Adrenal gland (tissue), 7 donors: ENCODE measurements around the genes WNT8A, NME5 and REEP2.

GRCh38 chr5:137621924-137622165 lies 114.0 kb downstream of the KLHL3 start:
- PRO-cap, 3 experiments = no peak in any of the 3 experiments
- RAMPAGE, long total RNA, 4 experiments = no peak in any of the 4 experiments
- RRBS = no CpG with 5 or more reads among the region's 3 CpGs

- PRO-cap, 3 experiments = no peak in any of the 3 experiments
- RAMPAGE, long total RNA, 4 experiments = no peak in any of the 4 experiments
- RRBS = no CpG with 5 or more reads among the region's 3 CpGs
Measured at GRCh38 chr5:137802854-137803317, 48.7 kb upstream of the HNRNPA0 start.

GRCh38 chr5:138083680-138084126 lies at the start of gene WNT8A:
Gene WNT8A (plus strand): TSS chr5:138084033.
- PRO-cap, 3 experiments = no peak in any of the 3 experiments
- RAMPAGE, long total RNA, 4 experiments = no peak in any of the 4 experiments
- RRBS = no CpG with 5 or more reads among the region's 5 CpGs

- PRO-cap, 3 experiments = no peak in any of the 3 experiments
- RAMPAGE, long total RNA, 4 experiments = start-site peak on the minus strand in 3 of 4 experiments, at chr5:138139380-138139428 at its widest, 28 to 68 reads per replicate
- RRBS = no CpG with 5 or more reads among the region's 31 CpGs
Measured at GRCh38 chr5:138138837-138139701, at the start of gene NME5. Gene NME5 (minus strand): TSS chr5:138139428.

- PRO-cap, 3 experiments = peak in 1 of 3 experiments; most common plus-strand start chr5:138178106 (in 1)
- RAMPAGE, long total RNA, 4 experiments = no peak in any of the 4 experiments
- RRBS = no CpG with 5 or more reads among the region's 12 CpGs
Measured at GRCh38 chr5:138177761-138178287, 606 bp downstream of the BRD8 start.

DNA sequence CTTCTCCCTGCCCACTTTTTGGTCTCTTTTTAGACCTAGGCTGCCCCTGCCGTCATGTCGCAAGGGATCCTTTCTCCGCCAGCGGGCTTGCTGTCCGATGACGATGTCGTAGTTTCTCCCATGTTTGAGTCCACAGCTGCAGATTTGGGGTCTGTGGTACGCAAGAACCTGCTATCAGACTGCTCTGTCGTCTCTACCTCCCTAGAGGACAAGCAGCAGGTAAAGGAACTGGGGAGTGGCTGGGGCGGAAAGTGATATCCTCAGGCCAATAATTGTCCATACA lies 656 bp downstream of the KIF20A start:
- PRO-cap, 3 experiments = no peak in any of the 3 experiments
- RAMPAGE, long total RNA, 4 experiments = no peak in any of the 4 experiments
- RRBS = no CpG with 5 or more reads among the region's 10 CpGs

DNA sequence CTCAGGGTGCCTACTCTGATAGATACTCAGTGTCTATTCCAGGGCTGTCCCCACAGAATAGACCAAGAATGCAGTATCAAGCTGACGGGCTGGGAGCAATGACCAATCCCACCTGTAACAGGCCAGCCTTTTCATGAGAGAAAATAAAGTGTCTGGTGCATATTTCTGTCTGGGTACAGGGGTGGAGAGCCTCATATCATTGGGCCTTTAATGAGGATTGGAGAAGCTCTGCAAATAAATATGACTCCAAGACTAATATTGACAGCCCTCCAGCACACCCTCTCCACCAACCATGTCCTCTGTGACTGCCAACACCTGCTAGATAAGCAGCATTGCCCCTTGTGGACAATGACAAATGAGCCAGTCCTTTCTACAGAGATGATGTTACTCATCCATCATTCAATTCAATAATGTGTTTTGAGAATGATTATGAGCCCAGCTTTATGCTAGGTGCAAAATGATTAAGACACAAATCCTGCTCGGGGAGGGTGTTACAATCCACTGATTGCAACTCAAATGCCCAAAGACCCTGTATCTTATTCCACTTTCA lies 2.0 kb upstream of the GFRA3 start:
- PRO-cap, 3 experiments = no peak in any of the 3 experiments
- RAMPAGE, long total RNA, 4 experiments = no peak in any of the 4 experiments
- RRBS = no CpG with 5 or more reads among the region's 2 CpGs

GRCh38 chr5:138349187-138349970 lies 3.1 kb upstream of the KDM3B start:
- PRO-cap, 3 experiments = no peak in any of the 3 experiments
- RAMPAGE, long total RNA, 4 experiments = no peak in any of the 4 experiments
- RRBS = no CpG with 5 or more reads among the region's 2 CpGs

DNA sequence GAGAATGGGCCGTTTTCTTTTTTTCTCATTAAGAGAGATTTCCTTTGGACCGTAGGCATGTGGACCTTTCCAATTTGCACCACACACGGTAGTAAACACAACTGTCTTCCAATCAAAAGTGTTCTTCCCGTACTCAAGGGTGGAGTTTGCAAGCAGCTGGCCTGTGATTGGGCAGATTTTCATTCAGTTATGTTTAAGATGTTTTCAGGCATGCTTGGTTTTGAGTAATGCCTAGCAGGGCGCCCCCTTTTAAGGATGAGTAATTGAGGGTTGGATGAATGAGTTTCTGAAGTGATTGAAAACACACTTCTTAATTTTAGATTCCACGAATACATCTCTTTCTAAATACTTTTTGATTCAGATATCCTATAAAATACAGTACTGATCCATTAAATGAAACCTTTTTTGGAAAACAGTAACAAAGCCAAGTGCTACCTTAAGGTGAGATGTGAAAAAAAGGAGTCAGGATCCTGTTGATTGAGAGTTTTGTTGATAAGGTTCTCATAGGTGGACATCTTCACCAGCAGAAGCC lies 2.6 kb downstream of the KDM3B start:
- PRO-cap, 3 experiments = no peak in any of the 3 experiments
- RAMPAGE, long total RNA, 4 experiments = no peak in any of the 4 experiments
- RRBS = no CpG with 5 or more reads among the region's 6 CpGs

- PRO-cap, 3 experiments = no peak in any of the 3 experiments
- RAMPAGE, long total RNA, 4 experiments = no peak in any of the 4 experiments
- RRBS = no CpG with 5 or more reads among the region's 5 CpGs
Measured at GRCh38 chr5:138390730-138391410, 38.4 kb downstream of the KDM3B start.

DNA sequence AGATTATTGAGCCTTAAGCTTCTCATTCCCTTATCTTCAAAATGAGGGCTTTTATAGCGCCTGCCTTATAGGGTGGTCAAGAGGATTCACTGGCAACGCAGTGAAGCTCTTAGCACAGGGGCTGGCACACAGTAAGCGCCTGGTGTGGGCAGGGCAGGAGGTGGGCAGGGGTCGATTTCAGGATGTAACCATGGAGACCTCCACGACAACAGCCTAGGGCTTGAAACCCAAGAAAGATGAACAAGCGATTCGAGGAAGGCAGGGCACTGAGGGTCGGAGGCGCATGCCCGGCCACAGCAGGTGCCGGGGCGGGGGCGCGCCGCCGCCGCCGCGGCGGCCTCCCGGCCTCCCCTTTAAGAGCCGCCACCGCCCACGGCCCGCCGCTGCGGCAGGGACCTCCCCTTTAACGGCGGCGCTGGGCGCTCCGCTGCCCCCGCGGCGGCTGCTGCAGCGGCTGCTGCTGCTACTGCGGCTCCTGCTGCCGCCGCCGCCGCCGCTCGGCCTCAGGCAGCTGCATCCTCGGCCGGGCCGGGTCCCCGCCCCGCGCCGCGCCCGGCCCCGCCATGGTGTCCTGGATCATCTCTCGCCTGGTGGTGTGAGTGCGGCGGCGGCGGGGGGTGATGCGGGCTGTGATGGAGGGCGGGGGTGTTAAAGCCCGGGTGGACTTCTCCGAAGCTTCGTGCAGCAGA lies at the start of gene REEP2:
REEP2 (plus strand) TSS at position 412 of the 689 bp plus-strand sequence.
- PRO-cap, 3 experiments = peak in 2 of 3 experiments; most common plus-strand start position 541 of the sequence (in 2)
- RAMPAGE, long total RNA, 4 experiments = no peak in any of the 4 experiments
- RRBS = under 1% methylated on average over 17 of the region's 63 CpGs

DNA sequence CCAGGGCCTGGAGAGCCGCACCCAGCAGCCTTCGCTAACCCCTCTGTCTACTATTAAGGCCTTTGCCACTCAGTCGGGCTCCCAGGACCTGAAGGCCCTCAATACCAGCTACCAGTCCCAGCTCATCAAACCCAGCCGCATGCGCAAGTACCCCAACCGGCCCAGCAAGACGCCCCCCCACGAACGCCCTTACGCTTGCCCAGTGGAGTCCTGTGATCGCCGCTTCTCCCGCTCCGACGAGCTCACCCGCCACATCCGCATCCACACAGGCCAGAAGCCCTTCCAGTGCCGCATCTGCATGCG lies 1.9 kb downstream of the EGR1 start:
- PRO-cap, 3 experiments = peak in 1 of 3 experiments; most common plus-strand start position 75 of the sequence (in 1)
- RAMPAGE, long total RNA, 4 experiments = no peak in any of the 4 experiments
- RRBS = no CpG with 5 or more reads among the region's 19 CpGs

DNA sequence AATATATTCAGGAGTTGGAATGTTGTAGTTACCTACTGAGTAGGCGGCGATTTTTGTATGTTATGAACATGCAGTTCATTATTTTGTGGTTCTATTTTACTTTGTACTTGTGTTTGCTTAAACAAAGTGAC lies 3.7 kb downstream of the EGR1 start:
- PRO-cap, 3 experiments = no peak in any of the 3 experiments
- RAMPAGE, long total RNA, 4 experiments = no peak in any of the 4 experiments
- RRBS = no CpG with 5 or more reads among the region's 2 CpGs

GRCh38 chr5:138492467-138492765 lies 27.1 kb downstream of the EGR1 start:
- PRO-cap, 3 experiments = no peak in any of the 3 experiments
- RAMPAGE, long total RNA, 4 experiments = no peak in any of the 4 experiments
- RRBS = 13% methylated on average over 3 of the region's 12 CpGs

DNA sequence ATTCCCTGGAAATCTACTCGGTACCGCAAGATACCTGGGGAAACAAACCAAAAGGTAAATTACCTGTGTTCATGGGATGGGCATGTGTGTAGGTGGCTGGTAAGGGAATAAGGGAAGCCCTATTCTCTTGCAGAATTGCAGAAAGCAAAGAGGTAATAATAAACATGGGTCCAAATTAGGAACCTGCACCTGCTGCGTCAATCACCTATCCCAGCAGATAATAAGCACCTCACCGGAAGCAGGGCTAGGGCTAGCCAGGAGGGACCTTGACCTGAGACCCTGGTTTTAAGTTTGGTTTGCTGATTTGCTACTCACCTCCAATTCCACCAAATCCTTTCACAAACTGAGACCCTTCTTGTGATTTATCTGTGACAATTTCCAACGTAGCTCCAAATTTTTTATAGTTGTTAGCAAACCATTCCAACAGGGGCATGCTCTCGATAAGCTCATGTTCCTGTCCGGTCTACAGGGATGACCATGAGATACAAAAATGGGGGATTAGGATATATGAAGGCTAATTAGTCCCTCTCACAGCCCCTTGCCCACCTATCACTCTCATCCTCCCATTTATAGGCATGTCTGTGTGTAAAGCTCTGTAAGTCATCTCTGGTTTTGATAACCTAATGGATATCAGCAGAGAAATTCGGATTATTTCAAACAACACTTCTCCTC lies 34.5 kb downstream of the ETF1 start:
- PRO-cap, 3 experiments = no peak in any of the 3 experiments
- RAMPAGE, long total RNA, 4 experiments = no peak in any of the 4 experiments
- RRBS = no CpG with 5 or more reads among the region's 8 CpGs

- PRO-cap, 3 experiments = no peak in any of the 3 experiments
- RAMPAGE, long total RNA, 4 experiments = no peak in any of the 4 experiments
- RRBS = no CpG with 5 or more reads among the region's 8 CpGs
Measured at GRCh38 chr5:138517207-138517857, 25.7 kb downstream of the ETF1 start.

- PRO-cap, 3 experiments = no peak in any of the 3 experiments
- RAMPAGE, long total RNA, 4 experiments = no peak in any of the 4 experiments
- RRBS = no CpG with 5 or more reads among the region's 2 CpGs
Measured at GRCh38 chr5:138536245-138536572, 6.8 kb downstream of the ETF1 start.

DNA sequence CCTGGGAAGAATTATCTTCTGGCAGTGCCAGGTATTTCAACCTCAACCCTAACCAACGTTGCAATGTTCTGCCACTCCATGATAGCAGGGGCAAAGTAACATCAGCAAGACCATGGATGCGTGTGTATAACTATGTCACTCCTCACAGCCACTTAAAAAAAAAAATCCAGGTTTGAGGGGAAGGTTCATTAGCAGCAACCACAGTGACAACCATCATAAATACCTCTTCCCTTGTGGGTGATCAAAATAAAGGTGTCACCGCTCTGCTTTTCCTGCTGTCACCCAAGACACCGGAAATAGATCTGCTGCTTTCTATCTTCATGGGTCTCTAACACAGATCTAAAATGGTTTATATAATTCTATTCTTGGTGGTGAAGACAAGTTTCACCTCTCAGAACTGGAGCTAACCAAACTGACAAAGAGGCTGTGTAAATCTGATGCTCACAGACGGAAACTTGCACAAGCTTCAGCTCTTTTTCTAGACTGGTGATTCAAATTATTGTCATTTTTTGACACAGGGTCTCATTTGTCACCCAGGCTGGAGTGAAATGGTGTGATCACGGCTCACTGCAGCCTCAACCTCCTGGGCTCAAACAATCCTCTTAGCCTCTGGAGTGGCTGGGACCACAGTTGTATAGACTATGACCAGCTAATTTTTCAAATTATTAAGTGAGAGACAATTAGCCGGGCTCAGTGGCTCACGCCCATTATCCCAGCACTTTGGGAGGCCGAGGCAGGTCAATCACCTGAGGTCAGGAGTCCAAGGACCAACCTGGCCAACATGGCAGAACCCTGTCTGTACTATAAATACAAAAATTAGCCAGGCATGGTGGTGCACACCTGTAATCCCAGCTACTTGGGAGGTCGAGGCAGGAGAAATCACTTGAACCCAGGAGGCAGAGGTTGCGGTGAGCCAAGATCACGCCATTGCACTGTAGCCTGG lies 9.7 kb downstream of the HSPA9 start:
- PRO-cap, 3 experiments = peak in 1 of 3 experiments; most common minus-strand start position 300 of the sequence (in 1)
- RAMPAGE, long total RNA, 4 experiments = no peak in any of the 4 experiments
- RRBS = no CpG with 5 or more reads among the region's 12 CpGs

GRCh38 chr5:138566460-138567149 lies 8.6 kb downstream of the HSPA9 start:
- PRO-cap, 3 experiments = no peak in any of the 3 experiments
- RAMPAGE, long total RNA, 4 experiments = no peak in any of the 4 experiments
- RRBS = no CpG with 5 or more reads among the region's 7 CpGs

GRCh38 chr5:138724330-138724959 lies 28.8 kb upstream of the CTNNA1 start:
- PRO-cap, 3 experiments = no peak in any of the 3 experiments
- RAMPAGE, long total RNA, 4 experiments = no peak in any of the 4 experiments
- RRBS = no CpG with 5 or more reads among the region's 5 CpGs